CD14-positive monocyte (primary cell): ENCODE measurements around a stretch of chr6.

DNA sequence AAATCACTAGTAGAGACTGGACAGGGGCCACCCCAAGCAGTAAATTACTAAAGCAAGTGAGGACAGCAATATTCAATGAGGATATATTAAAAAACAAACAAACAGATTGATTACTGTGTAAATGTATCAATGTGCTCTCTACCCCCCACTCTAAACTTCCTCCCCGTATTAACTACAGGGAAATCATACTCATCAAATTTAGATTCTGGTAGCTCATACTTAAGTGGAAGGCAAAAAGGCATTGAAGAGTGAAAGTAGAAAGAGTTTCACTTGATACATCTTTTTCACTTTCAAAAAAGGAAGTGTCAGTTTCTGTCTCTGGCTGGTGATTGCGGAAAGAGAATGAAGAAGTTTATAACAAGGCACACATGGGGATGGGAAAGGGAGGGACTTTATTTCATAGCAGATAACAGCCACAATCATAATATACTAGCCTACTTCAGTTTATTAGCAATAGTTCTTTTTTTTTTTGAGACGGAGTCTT, 49.1 kb upstream of the SCAF8 start:
- CAGE, long polyA plus RNA, result no peak

- CAGE, long polyA plus RNA, result no peak
Measured at GRCh38 chr6:154807666-154809069, 75.0 kb downstream of the SCAF8 start.

GRCh38 chr6:155091809-155092094, 96.6 kb downstream of the TIAM2 start:
- CAGE, long polyA plus RNA, result no peak

DNA sequence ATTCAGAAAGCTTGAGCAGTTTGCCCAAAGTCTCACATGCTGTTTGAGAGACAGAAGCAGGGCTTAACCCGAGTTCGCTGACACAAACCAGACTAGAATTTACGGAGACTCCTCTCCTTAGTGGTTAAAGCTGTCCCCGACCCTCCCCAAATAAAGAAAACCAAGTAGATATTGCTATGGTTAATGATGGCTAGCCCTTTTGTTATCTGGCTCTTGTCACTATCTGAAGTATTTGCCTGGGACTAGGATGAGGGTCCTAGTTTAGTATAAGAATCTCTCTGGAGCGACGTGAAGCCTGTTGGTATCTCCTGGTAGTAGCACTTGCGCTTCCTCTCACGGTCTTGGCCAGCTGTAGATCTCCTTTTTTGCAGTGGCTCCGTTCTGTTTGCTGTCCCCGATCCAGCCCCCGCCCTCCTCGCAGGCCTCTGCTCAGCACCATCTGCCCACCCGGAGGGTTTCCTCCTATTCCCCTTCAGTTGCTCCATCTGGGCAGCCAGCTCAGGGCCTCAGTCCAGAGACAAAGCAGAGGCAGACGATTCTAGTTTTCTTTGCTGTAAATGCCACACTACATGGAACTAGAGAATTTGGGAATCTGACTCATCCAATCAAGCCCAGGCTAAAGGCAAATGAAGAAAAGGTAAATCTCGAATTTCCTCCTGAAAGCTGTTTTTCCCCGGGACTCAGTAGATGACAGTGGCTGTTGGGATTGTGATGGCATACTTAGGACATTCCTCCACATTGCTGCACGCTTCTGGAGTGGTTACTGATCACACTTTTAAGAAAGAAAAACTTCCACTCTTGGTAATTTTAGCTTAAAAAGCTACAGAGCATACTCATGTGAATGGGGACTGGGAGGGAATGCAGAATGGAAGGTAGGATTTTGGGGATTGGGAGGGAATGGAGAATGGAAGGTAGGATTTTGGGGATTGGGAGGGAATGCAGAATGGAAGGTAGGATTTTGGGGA, 126.6 kb downstream of the TIAM2 start:
- CAGE, long polyA plus RNA, result no peak

- CAGE, long polyA plus RNA, result no peak
Measured at GRCh38 chr6:155216574-155217234, 47.1 kb upstream of the CLDN20 start.

- CAGE, long polyA plus RNA, result no peak
Measured at GRCh38 chr6:155363885-155364223, 49.6 kb upstream of the TFB1M start.

DNA sequence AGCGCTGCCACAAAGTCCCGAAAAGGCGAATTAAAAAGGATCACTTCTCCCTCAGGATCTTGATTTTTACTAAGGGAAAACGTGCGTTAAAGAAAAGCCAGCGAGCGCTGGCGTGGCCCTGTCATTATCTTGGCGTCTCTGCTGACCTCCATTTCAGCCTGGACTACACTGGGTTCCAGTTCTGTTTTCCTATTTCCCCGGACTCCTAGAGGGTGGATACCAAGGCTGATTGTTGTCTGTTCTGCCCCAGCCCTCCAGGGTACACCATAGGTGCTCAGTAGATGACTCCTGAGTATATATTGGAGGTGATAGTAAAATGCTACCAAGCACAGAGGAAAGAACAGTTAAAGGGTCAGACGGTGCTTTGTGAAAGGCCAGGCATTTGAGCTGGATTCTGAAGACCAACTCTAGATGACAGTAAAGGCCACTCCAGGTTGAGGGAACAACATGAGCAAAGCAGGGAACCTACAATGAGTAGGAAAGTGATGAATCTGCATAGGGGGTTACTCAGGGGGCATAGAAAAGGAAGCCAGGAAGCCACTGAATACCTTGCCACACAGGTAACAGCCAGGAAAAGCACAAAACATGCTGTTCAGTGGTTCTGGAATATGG, 89.1 kb upstream of the ARID1B start:
- CAGE, long polyA plus RNA, result no peak

GRCh38 chr6:156776761-156777174, 410 bp upstream of the ARID1B start:
- CAGE, long polyA plus RNA, result no peak

- CAGE, long polyA plus RNA, result no peak
Measured at GRCh38 chr6:156780284-156781504, 3.5 kb downstream of the ARID1B start.

GRCh38 chr6:156808930-156809563, 31.9 kb downstream of the ARID1B start:
- CAGE, long polyA plus RNA, result no peak

- CAGE, long polyA plus RNA, result no peak
Measured at GRCh38 chr6:157129175-157129815, 194.0 kb downstream of the TMEM242 start.

DNA sequence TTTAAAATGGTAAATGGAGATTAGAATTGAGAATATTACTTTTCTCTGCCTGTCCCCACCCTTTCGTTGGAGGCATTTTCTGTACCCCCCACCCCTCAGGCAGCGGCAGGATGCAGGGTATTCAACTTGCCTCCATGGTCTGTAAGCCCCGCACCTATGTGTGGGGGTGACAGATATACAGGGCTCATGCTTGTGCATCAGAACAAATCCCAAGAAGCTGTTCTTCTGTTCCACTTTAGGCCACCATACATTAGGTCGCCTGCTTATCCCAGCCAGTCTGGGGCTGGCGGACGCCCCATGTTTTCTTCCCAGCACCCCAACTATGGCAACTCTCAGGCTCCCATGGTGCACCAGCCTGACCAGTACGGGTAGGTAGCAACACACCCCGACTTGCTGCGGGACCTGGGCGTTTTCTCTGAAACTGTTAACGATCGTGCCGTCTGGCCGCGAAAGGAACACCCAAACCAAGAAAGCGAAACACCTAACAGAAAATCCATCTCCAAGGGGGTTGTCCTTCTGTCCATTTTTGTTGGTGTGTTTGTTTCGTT, 172.8 kb downstream of the TMEM242 start:
- CAGE, long polyA plus RNA, result no peak

GRCh38 chr6:157182925-157183376, 140.4 kb downstream of the TMEM242 start:
- CAGE, long polyA plus RNA, result no peak

- CAGE, long polyA plus RNA, result no peak
Measured at GRCh38 chr6:157235401-157236637, 87.5 kb downstream of the TMEM242 start.

DNA sequence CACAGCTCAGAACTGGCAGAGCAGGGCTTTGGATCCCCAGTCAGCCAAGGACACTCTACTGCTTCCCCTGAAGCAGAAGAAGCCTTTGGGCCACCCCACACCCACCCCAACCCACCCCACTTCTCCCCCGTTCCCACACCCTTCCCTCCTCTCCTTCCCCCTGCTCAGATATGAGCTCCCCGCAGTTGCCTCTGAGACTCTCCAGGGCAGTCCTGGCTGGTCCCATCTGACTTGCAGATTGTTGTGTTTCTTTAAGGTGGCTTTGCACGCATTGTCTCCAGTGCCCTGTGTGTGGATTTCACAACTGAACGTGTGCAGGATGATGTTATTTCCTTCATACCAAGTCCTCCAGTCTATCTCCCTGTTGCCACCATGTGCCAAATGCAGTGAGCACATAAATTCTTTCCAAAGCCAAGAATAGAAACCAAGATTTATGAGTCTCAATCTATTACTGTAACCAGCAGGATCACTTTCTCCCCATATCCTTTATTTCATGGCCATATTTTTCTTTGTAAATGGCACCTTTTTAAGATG, 79.2 kb downstream of the TMEM242 start:
- CAGE, long polyA plus RNA, result no peak

GRCh38 chr6:157354936-157355261, 26.1 kb upstream of the ZDHHC14 start:
- CAGE, long polyA plus RNA, result no peak

DNA sequence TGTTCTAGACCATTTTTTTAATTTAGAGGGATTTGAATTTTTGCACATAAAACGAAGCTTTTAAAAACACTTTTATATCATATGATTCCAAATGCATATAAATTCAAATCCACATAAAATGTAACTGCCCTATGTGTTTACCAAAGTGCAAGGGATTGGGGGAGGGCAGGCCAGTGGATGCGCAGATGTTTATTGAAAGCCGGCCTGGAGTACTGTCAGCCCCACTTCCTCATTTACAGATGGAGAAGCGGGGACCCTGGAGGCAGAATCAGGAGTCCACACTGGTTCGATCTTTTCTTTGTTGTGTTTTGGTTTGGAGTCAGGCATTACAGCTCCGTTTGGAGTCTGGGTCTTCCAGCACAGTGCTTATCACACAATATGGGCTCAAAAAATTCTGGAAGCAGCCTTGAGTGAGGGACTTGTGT, 139.9 kb downstream of the ZDHHC14 start:
- CAGE, long polyA plus RNA, result no peak

DNA sequence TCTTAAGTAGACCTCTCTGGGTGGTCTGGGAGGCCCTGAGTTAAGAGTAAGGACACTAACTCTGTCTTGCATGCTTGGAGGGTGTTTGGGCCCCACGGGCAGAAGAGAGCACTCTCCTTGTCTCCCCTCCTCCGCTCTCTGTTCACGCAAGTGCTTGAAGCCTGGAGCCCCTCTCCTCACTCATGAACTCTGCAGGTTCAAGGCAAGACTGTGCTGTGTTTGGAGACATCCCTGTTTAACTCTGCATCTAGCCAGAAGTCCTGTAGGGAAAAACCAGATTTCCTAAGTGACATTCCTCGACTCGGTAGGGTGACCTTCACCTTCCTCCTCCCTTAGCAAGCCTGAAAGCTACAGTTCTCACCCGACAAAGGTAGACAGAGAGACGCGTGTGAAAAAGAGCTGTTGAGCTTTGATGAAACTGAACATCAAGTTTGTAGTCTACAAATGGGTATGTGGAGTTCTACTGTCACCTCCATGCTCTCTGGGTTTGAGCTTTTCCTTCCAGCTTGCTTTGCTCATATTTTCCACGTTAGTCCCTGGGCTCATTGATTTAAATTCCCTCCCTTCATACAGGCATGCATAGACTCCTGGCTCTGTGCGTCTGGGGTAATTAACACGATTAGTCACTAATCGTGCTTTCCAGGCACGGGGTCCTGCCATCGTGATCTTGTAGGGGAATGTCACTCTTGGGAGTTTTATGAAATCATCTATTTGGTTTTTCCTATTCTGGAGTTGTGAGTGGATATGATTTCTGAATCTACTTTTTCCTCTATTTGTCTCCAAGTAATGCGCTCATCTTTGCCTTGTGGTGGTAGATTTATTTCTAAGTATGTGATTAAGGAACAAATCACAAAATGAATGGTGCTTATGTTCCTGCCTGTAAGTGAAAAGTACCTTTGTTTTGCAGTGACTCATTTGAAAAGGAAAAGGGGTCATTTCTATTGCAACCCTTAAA, 154.3 kb downstream of the ZDHHC14 start:
- CAGE, long polyA plus RNA, result no peak

GRCh38 chr6:157630263-157631215, 192.5 kb upstream of the SNX9 start:
- CAGE, long polyA plus RNA, result no peak

- CAGE, long polyA plus RNA, result no peak
Measured at GRCh38 chr6:157752519-157753238, 70.4 kb upstream of the SNX9 start.